Metastatic Breast Carcinoma in the Ovary (tissue), 3 donors: ENCODE measurements around the genes SH2B2, SLC26A5, RELN and KMT2E.

DNA sequence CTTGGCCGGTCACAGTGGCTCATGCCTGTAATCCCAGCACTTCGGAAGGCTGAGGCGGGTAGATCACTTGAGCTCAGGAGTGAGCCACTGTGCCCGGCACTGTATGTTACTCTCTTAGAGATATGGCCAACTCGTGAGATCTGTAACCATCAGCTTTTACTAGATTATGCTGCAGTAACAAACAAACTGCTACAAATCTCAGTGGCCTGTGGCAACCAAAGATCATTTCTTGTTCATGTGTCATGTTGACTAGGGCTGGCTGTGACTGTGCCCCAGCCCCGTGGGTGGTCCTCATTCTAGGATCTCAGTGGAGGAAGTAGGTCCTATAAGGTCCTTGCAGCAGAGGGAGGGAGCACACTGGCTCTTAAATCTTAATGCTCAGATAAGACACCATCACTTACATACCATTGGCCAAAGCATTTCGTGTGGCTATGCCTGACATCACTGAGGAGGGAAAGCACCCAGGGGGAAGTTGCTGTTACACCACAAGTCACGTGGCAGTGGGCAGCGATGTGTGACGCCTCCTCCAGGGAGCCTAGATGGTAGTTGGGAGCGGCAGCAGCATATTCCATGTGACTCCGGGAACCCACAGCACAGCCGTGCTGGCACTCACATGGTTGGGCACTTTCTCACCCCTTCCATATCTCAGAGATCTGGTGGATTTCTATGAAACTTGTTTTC lies 224.8 kb upstream of the SH2B2 start:
- PRO-cap, 3 experiments, result no peak in any of the 3 experiments

DNA sequence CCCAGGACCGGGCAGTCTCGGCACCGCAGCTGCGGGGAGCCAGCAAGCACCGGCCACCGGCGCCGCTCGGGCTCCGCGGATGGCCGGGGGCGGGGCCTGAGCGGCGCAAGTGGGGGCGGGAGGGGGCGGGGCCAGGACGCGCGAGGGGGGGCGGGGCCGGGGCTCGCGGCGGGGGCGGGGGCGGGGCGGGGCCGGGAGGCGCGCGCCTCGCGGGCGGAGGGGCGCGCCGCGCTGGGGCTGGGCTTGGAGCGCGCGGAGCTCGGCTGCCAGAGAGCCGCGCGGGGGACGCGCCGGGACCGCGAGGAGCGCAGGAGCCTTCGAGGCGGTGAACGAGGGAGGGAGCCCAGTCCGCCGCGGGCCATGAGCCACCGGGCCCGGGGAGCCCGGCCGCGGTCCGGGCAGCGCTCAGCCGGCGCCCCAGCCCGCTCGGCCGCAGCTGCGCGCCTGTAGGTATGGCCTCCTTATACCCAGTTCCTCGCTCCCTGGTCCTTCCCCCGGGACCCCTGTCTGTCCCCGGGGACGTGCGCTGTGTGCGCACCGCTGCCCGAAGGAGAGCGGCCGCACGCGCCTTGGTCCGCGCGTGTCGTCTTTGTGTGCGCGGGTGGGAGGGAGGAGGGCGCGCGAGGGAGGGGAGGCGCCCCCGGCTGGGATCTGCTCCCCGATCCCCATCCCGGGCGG lies at the start of gene SH2B2:
Gene SH2B2 (plus strand): TSS at position 224 of the 678 bp plus-strand sequence.
- PRO-cap, 3 experiments, result peak in 3 of 3 experiments; most common plus-strand start position 269 of the sequence (in 3); most common minus-strand start position 81 of the sequence (in 3)

GRCh38 chr7:102425456-102426206 lies 7.7 kb upstream of the ORAI2 start:
- PRO-cap, 3 experiments, result peak in 3 of 3 experiments; most common plus-strand start chr7:102426007 (in 3); most common minus-strand start chr7:102425883 (in 3)

GRCh38 chr7:102426207-102426999 lies 7.0 kb upstream of the ORAI2 start:
- PRO-cap, 3 experiments, result no peak in any of the 3 experiments

DNA sequence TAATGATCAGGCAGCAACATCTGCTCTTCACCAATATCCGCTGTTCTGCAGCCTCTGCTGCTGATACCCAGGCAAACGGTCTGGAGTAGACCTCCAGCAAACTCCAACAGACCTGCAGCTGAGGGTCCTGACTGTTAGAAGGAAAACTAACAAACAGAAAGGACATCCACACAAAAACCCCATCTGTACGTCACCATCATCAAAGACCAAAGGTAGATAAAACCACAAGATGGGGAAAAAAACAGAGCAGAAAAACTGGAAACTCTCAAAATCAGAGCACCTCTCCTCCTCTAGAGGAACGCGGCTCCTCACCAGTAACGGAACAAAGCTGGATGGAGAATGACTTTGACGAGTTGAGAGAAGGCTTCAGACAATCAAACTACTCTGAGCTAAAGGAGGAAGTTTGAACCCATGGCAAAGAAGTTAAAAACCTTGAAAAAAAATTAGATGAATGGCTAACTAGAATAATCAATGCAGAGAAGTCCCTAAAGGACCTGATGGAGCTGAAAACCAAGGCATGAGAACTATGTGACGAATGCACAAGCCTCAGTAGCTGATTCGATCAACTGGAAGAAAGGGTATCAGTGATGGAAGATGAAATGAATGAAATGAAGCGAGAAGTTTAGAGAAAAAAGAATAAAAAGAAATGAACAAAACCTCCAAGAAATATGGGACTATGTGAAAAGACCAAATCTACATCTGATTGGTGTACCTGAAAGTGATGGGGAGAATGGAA lies 32.8 kb downstream of the FAM185A start:
- PRO-cap, 3 experiments, result no peak in any of the 3 experiments

DNA sequence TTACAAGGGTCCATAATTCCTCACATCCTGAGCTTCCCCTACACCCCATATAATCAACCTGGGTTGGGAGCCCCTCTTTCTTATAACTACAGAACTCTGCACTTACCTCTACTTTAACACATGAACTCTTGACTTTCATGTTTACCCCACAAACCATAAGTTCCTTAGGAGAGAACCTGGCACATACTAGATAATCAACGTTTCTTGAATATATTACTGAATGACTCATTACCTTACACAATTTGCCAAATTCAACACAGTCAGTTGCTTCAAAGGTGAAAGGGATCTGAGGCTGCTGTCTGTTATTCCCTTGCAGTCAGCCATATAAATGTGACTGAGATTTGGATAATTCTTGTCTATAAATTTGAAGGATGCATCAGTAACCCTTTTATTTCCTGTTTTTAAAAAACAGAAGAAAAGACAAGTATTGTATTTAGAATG lies 29.7 kb upstream of the LRRC17 start:
- PRO-cap, 3 experiments, result no peak in any of the 3 experiments

DNA sequence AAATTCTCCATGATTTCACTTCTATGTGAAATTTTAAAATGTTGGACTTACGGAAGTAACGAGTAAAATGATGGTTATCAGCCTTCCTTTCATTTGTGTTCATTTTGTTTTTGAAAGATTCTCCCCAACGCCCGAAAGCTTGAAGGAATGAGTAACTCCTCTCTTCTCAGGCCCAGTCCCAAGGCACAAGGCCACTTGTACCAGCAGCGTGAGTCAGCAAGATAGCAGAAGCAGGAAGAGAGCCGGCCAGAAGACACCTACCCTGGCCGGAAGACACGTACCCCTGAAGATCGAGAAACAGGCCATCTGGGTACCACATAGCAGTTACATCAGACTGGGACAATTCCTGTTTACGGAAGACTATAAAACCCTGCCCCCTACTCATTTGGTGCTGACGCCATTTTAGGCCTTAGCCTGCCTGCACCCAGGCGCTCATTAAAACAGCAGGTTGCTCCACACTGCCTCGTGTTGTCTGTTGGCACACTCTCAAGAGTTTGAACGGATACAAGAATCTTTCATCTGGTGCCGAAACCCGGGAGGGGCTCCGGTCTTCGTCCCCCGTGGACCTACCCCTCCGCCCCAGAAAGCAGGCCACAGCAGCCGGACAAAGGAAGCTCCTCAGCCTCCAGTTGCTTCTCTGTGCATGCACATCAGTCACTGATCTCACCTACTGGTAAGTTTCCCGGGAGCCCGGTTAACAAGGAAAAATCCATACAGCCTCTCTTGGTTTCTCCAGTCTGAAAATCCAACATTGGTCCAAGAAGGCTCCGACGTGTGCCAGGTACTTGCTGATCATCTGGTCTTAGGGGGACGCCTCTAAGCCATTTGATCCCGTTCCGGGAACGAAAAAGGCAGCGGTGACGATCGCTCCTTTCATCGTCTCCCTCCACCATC lies 60.5 kb downstream of the LRRC17 start:
- PRO-cap, 3 experiments, result no peak in any of the 3 experiments

GRCh38 chr7:103122884-103123647 lies 25.8 kb downstream of the NAPEPLD start:
- PRO-cap, 3 experiments, result no peak in any of the 3 experiments

- PRO-cap, 3 experiments, result no peak in any of the 3 experiments
Measured at GRCh38 chr7:103146687-103147000, 2.3 kb downstream of the NAPEPLD start.

GRCh38 chr7:103446054-103446716 lies at the start of gene SLC26A5:
Gene SLC26A5 (minus strand): TSS chr7:103446207.
- PRO-cap, 3 experiments, result no peak in any of the 3 experiments

- PRO-cap, 3 experiments, result no peak in any of the 3 experiments
Measured at GRCh38 chr7:103989471-103990369, at the start of gene RELN. Gene RELN (minus strand): TSS chr7:103989658.

GRCh38 chr7:104973766-104974646 lies 40.0 kb upstream of the KMT2E start:
- PRO-cap, 3 experiments, result no peak in any of the 3 experiments

- PRO-cap, 3 experiments, result peak in 3 of 3 experiments; most common plus-strand start chr7:104979322 (in 1); most common minus-strand start chr7:104979605 (in 3)
Measured at GRCh38 chr7:104978912-104979972, 34.8 kb upstream of the KMT2E start.

DNA sequence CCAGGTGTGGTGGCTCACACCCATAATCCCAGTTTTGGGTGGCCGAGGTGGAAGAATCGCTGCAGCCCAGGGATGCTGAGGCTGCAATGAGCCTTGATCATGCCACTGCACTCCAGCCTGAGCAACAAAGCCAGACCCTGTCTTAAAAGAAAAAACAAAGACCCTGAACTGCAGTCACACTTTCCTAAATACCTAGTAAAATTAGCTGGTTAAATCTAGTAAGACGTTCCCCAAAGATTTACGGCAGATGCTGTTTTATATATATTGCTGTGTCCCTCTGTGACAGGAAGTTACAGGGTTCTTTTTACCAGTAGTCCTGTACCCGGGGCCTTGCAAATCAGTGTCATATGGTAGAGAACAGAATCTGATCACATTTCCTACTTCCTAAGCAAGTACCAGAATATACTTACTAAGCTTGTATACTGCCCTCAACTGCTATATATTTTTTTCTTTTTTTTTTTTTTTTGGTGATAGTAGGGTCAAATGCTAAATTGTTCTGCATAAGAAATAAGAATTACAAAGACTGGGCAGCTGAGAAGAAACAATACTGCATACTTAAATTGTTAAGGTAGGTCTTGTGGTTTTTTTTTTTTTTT lies 27.4 kb upstream of the KMT2E start:
- PRO-cap, 3 experiments, result no peak in any of the 3 experiments

DNA sequence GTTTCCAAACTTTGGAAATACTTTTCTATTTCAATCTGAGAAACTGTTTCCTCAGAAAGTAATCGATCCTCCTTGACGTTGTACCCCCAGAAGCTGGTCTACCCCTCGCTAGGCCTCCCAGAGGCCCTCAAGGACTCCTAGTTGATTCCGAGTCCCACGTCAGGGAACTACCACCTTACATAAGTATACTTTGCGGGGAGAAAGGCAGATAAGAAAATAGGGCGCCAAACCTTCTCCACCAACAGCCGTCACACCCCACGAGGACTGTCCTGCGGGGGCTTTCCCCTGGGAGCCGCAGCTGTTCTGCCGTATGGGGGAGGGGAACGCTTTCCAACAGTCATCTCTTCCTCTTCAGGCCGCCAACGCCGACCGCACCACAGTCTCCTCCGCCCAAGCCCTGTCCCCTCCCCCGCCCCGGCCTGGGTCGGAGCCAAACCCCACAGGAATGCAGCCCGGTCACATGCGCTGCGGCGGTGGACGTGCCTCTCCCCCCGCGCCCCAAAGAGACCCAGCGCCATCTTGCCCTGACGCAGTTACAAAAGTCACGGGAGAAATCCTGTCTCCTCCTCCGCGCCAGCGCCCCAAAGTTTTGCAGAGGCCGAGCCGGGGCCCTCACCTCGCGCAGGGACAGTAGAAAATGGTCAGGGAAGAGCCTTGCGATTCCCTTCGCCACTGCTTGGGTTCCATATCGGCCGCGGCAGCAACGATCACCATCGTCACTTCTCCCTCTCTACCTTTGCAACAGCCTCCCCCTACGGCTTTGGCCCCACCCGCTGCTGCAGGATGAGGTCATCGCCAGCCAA lies 1.5 kb upstream of the KMT2E start:
- PRO-cap, 3 experiments, result peak in 3 of 3 experiments; most common plus-strand start position 532 of the sequence (in 3); most common minus-strand start position 732 of the sequence (in 3)

GRCh38 chr7:105014167-105014475 lies at the start of gene KMT2E:
Gene KMT2E (plus strand): TSS chr7:105014205.
- PRO-cap, 3 experiments, result peak in 3 of 3 experiments; most common plus-strand start chr7:105014205 (in 3); most common minus-strand start chr7:105014332 (in 2)

GRCh38 chr7:105030882-105031500 lies 17.0 kb downstream of the KMT2E start:
- PRO-cap, 3 experiments, result no peak in any of the 3 experiments

GRCh38 chr7:105244538-105245010 lies 144.1 kb downstream of the SRPK2 start:
- PRO-cap, 3 experiments, result no peak in any of the 3 experiments

GRCh38 chr7:105261761-105262114 lies 127.0 kb downstream of the SRPK2 start:
- PRO-cap, 3 experiments, result no peak in any of the 3 experiments

GRCh38 chr7:105583292-105583504 lies 1.9 kb upstream of the EFCAB10 start:
- PRO-cap, 3 experiments, result no peak in any of the 3 experiments